Placental pericyte (primary cell): ENCODE measurements around a stretch of chr7.

DNA sequence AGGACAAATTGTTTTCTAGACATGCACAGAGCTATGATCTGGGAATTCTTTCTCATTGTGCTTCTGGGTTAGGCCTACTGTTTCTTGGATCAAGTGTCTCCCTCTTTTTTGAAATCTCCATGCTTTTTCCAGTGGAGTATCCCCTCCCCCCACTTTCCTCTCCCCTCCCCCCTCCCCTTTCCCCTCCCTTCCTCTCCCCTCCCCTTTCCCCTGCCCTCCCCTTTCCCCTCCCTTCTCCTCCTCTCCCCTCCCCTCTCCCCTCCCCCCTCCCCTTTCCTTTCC, 2.2 kb downstream of the DYNC2I1 start:
- CAGE, long polyA plus RNA, result no peak

GRCh38 chr7:158876422-158876904, 20.1 kb downstream of the DYNC2I1 start:
- CAGE, long polyA plus RNA, result no peak

GRCh38 chr7:159027575-159028401, 116.9 kb downstream of the VIPR2 start:
- CAGE, long polyA plus RNA, result no peak

DNA sequence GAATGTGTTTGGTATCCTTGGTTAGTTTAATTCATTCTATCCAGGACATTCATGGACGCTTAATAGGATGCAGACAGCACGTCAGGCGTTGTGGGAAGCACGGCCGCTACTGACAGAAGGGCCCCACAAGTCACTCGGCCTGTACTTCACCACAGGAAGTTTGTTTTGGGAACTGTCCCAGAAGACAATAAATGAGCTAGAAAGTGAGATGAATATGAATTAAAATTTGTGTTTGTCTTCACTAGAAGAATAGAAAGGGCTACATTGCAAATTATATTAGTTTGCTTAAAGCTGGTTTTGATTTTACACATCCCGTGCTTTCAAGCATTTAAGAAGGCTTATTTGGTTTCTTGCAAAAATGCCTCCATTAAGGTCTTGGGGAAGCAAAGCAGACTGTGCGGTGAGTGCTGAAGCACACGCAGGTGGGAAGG, 74.2 kb downstream of the VIPR2 start:
- CAGE, long polyA plus RNA, result no peak

DNA sequence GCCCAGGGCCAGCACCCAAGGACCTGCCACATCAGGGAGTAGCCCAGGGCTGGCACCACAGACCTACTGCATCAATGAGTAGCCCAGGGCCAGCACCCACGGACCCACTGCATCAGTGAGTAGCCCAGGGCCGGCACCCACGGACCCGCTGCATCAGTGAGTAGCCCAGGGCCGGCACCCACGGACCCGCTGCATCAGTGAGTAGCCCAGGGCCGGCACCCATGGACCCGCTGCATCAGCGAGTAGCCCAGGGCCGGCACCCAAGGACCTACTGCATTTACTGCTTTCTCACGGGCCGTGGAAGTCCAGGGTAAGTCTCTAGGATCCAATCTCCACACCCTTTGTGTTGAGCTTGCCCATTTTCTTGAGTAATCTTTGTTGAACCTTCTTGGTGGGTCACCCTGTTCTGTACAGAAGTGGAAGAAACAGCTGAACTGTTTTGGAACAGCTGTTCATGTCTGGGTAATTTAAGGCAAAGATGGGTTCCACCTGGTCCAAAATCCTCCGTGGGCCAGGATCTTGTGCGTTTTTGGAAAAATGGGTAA, 69.0 kb downstream of the VIPR2 start:
- CAGE, long polyA plus RNA, result no peak